PC-3 (cell line): ENCODE measurements around the gene ZFHX3.

DNA sequence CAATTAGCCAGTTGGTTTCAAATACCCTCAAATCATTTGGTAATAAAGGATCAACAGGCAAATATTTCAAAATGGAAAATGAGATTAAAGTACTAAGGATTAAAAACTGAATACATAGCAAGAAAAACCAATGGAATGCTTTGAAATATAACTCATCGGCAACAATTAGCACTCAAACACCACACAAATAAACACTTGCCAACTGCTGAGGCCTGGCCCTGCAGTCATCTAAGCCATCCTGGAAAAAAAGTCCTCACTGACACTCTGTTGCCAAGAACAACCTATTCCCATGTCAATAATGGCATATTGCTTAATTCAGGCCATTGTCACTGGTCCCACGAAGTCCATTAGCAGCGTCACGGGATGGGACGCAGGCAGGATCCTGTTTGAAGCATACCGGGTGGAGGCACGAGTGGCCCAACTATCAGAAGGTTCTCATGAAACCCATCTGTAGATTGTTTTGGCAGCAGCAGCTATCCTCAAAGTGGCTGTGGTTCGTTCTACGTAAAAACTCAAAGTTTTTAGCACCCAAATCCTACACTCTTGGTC lies 91.8 kb downstream of the ZFHX3 start:
- RAMPAGE, long total RNA, result no peak

DNA sequence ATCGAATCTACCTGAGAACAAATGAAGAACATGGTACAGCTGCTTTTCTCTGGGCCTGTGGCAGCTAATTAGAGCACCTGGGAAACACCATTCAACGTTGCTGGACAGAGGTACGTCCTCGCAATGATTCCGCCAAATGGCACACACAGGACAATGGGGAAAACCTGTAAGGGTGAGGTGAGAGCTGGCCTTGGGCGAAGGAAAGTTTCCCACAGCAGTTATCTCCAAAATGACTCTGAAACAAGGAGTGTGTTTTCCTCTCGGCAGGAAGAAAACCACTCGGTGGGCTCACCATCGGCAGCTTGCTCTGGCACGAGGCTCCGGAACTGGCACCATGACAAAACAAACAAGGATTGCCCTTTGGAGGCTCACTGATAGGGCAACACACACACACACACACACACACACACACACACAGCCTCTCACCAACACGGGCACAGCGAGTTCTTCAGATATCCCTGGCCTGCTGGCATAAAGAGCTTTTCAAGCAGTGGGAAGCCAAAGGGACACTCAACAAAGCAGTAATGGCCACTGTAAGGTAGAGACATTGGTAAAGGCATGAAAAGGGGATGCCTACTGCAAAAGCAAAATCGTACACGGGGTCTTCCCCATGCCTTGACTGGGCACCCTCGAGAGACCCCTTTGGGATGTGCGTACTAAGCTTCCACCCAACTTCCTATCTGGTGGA lies 73.6 kb downstream of the ZFHX3 start:
- RAMPAGE, long total RNA, result no peak

- RAMPAGE, long total RNA, result no peak
These were observed 47.6 kb downstream of the ZFHX3 start for GRCh38 chr16:72999892-73001074.

DNA sequence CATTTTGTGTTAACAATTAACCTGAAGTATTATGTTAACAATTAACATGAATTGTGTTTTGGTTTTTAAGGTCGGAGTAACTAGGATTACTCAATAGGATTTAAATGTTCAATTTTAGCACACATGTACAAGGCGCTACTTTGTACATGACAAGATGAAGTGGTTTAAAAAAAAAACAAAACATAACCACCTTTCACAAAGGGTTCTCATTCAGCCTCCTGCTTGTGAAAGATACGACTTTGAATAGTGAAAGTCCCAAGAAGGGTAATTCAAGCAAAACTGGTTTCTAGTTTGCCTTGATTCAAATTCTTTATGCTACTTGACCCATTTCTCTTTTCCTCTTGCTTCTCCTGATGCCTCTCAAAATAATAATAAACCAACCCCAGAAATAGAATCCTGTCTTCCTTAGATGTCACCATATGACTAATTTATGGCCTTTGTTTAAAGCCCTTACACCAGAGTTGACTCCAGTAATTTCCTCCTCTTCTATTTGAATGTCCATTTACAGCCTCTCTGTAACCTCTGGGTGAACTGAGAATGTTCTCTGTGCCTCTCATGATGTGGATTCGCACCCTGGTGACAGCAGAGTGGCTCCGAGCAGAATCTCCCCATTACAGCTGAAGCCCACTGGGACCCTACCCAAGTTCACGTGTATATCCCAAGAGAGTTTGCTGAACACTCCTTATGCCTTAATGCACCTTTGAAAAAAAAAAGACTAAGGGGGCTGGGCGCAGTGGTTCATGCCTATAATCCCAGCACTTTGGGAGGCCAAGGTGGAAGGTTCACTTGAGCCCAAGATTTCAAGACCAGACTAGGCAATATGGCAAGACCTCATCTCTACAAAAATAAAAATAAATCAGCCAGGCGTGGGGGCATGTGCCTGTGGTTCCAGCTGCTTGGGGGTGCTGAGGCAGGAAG lies 31.4 kb downstream of the ZFHX3 start:
- RAMPAGE, long total RNA, result no peak

GRCh38 chr16:73027577-73028011 lies 20.3 kb downstream of the ZFHX3 start:
- RAMPAGE, long total RNA, result no peak

GRCh38 chr16:73047883-73048356 lies at the start of gene ZFHX3:
Gene ZFHX3, minus strand, starts transcription at chr16:73048128.
- RAMPAGE, long total RNA, result no peak

DNA sequence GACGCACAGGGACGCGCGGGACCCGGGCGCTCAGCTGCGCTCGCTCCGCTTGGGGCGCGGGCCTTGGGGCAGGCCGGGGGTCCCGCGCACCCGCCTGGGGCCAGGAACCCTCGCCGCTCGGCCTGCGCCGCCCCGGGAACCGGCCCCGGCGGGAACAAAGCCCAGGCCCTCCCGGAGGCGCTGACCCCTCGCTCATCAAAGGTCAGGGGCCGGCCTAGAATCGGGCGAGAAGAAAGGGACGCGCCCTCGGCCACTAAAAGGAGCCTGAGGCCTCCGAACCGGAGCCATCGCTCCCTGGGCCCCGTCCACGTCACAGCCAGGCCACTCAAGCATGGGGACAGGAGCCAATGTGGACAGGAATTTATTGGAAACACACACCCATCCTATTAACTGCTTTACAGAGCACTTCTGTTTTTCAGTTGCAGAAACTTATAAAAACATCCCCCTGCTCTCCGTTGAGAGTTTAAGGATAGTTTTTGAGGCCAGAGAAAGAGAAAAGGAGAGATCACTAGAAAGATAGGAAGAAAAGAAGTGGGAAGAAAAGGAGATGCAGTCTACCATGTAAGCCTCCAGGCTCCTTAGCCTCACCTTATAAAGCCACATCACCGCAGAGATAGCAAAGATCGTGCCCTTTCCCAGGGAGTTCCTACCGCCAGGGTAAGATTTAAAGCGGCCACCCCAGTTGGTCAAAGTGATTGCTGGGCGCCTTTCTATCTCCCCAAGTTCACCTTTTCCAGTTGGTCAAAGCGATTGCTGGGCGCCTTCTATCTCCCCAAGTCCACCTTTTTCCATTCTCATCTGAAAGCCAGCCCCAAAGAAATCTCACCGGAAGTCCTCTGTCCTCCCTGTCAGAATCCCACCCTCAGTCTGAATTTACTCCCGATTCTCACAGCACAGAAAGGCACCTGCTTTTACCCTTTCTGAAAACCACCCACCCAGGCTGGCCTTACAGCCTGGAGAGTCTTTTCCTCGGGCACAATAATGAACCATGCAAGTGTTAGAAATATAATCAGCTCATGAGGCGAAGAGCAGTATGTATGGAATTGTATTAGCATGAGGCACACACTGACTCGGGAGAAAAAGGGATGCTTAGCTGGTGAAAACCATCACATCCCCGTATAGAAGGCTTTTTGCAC lies 797 bp upstream of the ZFHX3 start:
- RAMPAGE, long total RNA, result no peak

- RAMPAGE, long total RNA, result no peak
These were observed 4.7 kb upstream of the ZFHX3 start for GRCh38 chr16:73052618-73053114.

- RAMPAGE, long total RNA, result no peak
These were observed 6.2 kb upstream of the ZFHX3 start for GRCh38 chr16:73054102-73054559.

DNA sequence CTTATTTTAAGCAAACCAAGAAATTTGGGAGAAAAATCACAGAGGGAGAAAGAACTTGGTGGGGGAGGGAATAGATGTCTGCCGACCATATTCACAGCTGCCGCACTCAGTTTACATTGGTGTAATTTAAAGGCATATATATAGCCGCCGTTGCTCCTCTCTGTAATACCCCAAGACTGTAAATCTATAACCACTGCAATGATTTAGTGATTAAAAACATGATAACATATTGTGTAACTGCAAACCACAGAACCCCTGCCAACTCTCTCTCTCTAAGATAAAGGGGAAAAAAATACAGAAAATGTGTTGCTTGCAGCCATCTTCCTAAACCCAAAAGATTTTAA lies 6.7 kb upstream of the ZFHX3 start:
- RAMPAGE, long total RNA, result no peak

- RAMPAGE, long total RNA, result no peak
These were observed 13.1 kb upstream of the ZFHX3 start for GRCh38 chr16:73060846-73061545.

DNA sequence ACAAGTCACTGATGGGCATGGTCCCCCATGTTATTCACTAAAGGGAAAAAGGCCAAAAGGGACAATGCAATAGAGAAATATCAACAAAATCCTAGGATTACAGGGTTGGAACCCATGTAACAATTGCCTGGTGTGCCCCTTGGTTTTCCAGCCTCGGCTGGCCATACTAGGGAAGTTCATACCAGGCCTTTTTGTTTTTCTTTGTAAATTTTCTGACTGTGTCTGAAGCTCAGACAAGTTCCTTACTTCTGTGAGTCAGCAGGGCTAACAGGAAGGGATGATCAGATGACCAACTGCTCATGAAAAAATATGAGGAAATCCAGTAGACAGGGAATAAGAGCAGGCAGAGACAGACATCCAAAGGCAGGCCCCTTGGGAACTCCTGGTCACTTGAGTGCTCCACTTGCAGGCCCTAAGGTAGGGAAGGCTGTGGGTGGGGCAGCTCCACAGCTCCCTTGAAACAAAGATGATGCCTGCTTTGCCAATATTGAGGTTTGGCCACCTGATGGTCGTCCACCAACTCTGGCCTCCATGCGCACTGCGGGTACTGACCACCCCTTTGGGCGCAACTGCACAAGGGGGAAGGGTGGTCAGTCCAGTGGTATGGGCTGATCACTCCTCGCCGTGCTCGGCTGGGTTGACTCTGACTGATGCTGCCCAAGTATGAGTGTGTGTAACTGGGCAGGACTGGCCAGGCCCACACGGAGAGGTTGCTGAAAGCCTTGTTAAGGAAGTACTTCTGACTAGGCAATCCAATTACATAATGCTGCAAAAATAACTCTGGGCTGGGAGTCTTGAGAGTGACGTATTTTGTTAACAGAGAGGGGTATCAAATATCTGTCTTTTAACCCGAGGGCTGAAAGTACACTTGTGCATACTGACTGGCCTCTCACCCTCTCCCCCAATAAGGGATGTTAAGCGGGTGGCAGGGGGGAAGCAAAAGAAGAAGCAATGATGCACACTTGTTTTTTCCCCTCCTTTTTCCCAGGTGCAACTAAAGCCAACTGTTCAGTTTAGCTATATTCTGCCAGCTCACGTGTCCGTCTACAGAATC lies 20.8 kb upstream of the ZFHX3 start:
- RAMPAGE, long total RNA, result no peak

- RAMPAGE, long total RNA, result no peak
These were observed 34.6 kb upstream of the ZFHX3 start for GRCh38 chr16:73082568-73082970.

GRCh38 chr16:73092328-73093031 lies 44.6 kb upstream of the ZFHX3 start:
- RAMPAGE, long total RNA, result no peak

DNA sequence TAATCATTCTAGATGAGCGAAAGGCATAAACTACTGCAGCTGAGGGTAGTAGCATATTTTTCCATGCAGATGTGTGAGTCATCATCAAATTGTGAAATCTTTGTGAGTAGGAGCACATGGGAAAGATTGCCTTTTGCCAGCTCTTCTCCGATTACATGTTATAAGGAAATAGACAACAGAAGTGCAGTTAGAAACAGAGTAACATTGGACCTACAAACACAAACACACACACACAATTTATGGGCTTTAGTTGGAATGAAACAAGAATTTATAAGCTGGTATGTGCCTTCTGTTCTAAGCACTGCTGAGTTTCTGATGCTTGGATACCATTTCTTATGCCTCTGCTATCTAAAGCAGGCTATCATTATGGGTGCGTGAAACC lies 346.9 kb upstream of the PSMD7 start:
- RAMPAGE, long total RNA, result no peak

DNA sequence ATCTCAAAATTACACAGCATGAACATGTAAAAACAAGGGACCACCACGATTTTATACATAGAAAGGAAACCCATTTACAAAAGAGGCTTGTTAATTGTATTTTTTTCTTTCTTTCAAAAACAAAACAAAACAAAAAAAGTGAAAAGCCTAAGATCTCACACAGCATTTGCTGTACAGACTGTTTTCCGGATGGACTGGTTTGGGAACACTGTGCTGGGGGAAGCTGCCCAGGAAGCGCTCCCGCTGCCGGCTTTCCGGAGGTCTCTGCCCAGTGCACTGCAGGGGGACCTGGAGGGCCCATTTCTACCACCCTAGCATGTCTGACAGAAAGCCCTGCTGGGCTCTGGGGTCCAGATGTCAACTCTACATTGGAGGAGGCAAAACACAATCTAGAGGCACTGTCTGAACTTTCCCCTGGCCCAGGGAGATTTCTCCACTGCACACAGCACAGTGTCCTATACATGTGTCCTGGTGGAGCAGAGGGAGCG lies 26.3 kb upstream of the CLEC18B start:
- RAMPAGE, long total RNA, result no peak

- RAMPAGE, long total RNA, result no peak
These were observed 58.8 kb upstream of the CLEC18B start for GRCh38 chr16:74479972-74480638.

DNA sequence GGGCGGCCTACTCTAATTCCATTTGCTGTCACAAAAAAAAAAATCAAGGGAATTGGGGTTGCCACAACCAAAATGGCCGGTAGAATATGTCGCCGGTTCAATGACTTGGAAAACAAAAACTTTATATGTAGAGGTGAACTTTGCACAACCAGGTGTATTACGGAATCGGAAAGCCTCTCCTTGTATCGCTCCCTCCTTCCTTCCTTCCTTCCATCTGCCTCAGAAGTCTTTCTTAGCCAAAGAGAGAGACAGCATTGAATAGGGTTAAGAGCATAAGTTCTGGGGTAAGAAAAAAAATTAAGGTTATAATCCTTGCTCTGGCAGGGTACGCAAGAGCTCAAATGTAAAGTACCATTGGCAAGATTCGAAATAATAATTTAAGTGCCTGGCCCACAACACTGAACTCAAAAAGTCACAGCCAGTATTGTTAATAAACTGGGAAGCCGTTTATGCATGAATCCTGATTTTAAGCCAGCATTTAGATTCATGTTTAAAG lies 469 bp upstream of the GLG1 start:
- RAMPAGE, long total RNA, result no peak

GRCh38 chr16:74726107-74726434 lies 25.4 kb upstream of the MLKL start:
- RAMPAGE, long total RNA, result no peak

DNA sequence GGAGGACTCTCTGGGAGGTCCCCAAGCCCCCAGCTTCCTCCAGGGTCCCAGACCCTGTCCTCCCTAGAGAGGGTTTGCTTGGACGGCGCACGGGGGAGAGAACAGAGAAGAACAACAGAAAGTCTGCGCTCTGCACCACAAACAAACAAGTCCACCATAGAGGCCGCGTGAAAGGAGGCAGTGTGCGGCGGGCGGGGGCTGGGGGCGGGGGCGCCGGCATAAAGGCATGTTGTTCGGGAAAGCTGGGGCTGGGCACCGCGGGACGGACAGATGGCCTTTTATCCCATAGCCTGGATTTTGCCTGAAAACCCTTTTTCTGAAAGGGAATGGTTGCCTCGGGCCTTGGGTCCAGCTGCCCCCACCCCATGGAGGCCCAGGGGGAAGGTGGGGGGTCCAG lies 26.0 kb downstream of the FA2H start:
- RAMPAGE, long total RNA, result no peak